ENCODE measurements around a stretch of chr3.

DNA sequence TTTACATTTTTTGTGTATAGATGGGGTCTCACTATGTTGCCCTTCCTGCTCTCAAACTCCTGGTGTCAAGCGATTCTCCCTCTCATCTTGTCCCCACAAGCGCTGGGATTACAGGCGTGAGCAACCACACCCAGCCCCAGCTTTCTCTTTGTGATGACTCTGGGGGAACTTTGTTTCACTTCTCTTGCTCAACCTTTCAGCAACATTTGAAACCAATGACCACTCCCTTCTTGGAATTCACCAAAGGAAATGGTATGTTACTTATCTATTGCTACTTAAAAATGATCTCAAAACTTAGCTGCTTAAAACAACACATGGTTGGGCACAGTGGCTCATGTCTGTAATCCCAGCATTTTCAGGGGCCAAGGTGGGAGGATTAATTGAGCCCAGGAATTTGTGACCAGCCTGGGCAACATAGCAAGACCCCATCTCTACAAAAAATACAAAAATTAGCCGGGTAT, 10.5 kb upstream of the COPG1 start:
- PRO-cap: no peak

GRCh38 chr3:129352785-129353501, 36.9 kb upstream of the H1-10 start:
- PRO-cap: no peak

DNA sequence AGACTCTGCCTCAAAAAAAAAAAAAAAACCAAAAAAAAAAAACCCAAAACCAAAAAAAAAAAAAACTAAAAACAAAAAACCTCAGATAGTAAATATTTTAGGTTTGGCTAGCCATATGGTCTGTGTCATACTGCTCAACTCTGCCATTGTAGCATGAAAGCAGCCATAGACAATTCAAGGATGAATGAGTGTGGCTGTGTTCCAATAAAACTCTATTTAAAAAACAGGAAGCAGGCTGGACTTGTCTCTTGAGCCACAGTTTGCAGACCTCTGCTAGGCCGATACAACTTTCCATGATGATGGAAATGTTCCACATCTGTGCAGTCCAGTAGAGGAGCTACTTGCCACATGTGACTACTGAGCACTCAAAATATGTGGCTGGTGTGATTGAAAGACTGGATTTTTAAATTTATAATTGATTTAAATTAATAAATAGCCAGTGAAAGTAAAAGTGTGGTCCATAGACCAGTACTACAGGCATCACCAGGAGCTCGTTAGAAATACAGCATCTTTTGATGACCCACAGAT, 11.1 kb downstream of the EFCAB12 start:
- PRO-cap: no peak

DNA sequence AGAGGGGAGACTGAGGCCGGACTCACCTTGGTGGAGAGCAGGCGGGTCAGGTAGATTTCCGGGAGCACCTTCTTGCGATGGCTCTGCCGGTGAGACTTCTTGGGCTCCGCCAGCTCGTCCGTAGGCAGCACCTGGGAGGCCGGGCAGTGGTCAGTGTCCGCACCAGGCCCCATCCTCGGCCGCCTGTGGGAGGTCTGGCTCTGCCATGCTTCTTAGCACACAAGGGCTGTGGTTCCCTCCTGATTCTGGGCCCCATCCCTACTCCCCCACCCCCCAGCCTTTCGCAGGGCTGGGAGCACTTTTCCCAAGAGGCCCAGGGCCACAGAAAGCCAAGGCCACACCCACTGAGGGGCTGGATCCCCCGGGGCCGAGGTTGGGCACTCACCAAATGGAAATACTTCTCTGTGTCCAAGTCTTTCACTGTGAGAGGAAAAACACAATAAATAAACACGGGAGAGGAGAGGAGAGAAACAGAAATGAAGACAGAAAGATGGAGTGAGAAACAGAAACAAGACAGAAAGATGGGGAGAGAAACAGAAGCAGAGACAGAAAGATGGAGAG, 17.4 kb downstream of the H1-8 start:
- PRO-cap: no peak

DNA sequence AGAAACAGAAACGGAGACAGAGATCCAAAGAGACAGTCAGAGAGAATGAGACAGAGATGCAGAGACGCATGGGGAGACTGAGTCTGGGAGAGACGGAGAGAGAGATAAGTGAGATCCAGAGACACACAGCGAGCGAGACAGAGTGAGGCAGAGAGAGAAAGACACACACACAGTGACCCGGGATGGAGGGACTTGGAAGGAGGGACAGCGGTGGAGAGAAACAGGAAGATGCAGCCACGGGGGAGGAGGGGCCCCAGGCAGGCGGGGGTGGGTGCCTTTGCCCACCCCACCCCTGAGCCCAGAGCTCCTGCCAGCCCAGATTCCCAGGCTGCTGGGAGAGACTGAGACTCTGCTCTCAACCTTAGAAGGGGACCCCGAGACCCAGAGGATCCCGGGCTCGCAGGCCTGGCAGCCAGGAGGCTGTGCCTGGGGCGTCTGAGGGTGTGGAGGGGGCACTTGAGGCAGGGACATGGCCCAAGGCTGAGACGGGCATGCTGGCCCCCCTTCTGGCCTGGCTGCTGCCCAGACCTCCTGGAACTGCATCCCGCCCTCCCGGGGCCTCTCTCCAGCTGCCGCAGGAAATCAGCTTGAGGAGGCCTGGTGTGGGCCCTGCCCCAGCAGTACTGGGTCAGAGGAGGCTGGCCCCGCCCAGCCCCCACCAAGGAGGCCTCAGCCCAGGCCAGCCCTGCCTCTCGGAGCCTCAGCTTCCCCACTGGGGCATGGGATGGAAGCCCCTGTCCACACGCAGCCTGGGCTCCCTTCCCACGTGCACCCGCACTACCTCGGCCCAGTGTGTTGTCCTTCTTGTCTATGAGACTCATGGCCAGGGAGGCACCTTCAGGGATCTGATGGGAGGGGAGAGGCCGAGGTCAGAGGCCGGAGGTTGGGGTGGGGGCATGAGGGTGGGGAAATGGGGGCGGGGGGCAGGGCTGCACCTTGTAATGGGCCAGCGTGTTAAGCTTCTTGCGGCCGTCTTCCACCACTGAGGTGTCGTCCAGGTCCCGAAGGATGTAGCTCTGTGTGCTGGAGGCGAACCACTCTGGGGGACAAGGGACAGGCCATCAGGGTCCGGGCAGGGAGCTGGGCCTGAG, 18.2 kb downstream of the H1-8 start:
- PRO-cap: no peak

- PRO-cap: no peak
Observed at GRCh38 chr3:129577335-129577822, 29.1 kb downstream of the PLXND1 start.

GRCh38 chr3:129587003-129587560, 19.4 kb downstream of the PLXND1 start:
- PRO-cap: no peak

GRCh38 chr3:129603640-129604038, 2.8 kb downstream of the PLXND1 start:
- PRO-cap: no peak

- PRO-cap: no peak
Observed at GRCh38 chr3:129607475-129607888, 1.0 kb upstream of the PLXND1 start.

GRCh38 chr3:129611748-129612667, 5.5 kb upstream of the PLXND1 start:
- PRO-cap: bidirectional peak, plus-strand start at chr3:129612392, minus-strand start at chr3:129612342

- PRO-cap: no peak
Observed at GRCh38 chr3:129615499-129616116, 9.1 kb upstream of the PLXND1 start.

- PRO-cap: no peak
Observed at GRCh38 chr3:129623422-129624192, 17.1 kb upstream of the PLXND1 start.

- PRO-cap: unidirectional peak, minus-strand start at chr3:129688383; unidirectional peak, minus-strand start at chr3:129688650; unidirectional peak, minus-strand start at chr3:129688727
Observed at GRCh38 chr3:129688015-129688990, 81.8 kb upstream of the PLXND1 start.

DNA sequence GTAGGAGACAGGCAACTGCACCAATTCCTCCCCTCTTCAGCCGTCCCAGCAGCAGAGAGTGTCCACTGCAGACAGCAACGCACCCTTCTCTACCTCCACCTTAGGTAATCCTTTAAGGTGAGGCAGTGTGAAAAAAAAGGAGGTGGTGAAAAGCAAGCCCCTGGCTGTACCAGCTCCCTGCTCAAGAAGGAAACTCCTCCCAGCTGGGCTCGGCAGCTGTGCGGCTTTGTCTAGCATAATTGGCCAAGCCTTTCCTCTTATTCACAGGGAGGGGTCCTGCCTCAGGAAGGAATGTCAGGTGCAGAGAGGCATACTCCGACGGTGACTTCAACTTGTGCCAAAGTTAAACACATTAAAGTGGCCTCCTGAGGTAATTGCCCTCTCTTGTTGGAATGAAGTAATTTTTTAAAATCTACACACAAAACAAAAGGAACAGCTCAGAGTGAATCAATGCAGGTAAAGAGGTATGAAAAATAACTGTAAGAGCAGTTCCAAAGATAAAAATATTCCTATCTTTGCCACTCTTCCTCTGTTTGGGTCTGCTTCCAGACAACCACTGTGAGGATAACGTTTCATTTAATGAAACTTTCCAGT, 98.6 kb downstream of the TMCC1 start:
- PRO-cap: bidirectional peak, plus-strand start at position 311 of the sequence, minus-strand start at position 222 of the sequence

DNA sequence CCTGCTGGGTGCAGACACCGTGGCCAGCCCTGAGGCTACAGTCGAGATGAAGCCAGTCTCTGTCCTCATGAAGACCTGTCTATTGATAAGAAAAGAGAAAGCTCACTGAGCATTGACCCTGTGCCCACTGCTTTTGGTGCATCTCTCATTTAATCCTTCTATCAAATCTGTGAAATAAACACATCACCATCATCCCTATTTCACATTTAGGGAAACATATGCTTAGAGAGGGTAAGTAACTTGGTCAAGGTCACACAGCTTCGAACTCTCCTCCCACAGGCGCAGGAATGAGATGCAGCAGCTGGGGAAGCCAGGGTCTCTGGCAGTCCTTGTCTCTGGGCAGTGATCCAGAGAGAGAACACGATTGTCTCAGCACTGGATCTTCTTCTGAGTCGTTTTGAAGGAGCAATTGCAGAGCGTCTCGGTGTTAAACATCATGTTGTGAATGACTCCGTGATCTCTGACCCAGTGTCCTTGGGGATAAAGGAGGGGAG, 41.2 kb downstream of the ALG1L2 start:
- PRO-cap: no peak

DNA sequence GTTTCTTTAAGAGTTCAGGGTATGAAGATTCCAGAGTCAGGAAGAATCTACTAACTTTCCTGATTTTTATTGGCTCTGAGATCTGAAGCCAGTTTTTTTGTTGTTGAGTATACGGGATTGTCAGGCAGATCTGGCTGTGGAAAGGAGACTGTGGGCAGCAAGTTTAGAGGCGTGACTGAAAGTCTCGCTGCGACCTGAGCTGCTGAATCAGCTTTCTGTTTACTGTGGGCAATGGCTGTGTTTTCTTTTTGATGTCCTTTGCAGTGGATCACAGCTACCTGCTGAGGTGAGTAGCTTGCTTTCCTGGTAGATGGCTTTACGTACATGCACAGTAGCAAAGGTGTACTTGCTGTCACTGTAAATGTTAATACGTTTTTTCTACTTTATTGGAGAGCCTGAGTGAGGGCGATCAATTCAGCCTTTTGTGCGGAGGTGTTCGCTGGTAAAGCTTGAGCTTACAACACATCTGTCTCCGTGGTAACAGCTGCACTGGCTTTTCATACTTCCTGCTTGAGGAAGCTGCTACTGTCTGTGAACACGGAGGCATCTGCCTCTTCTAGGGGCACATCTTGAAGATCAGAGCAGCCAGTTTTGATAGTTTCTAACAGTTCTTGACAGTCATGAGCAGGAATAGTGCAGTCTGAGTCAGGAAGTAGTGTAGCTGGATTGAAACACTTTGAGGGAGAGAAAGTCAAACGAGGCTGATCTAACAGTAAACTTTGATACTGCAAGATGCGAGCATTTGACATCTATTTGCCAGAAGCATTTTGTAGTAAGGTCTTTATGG, 97.9 kb downstream of the ALG1L2 start:
- PRO-cap: no peak

GRCh38 chr3:130733498-130734213, 13.0 kb downstream of the PIK3R4 start:
- PRO-cap: no peak

GRCh38 chr3:130857543-130857815, 36.4 kb upstream of the ATP2C1 start:
- PRO-cap: no peak

DNA sequence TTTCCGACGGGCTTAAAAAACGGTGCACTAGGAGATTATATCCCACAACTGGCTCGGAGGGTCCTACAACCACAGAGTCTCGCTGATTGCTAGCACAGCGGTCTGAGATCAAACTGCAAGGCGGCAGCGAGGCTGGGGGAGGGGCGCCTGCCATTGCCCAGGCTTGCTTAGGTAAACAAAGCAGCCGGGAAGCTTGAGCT, 49.9 kb upstream of the NUDT16 start:
- PRO-cap: bidirectional peak, plus-strand start outside the sequence, minus-strand start at position 91 of the sequence

DNA sequence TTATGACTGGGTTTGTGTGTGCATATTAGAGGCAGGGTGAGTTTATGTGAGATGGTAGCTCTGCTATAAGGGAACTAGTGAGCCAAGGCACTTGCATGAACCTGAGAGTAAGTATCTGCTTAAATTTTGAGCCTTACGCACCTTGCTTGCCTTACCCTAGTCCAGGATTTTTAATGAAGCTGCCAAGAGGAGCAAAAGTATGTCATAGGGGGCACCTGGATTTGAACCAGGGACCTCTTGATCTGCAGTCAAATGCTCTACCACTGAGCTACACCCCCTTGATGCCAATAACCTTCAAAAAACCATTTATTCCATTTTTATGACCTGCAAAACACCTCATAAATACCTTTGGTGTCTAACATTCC, 88.3 kb upstream of the ACP3 start:
- PRO-cap: unidirectional peak, minus-strand start at position 283 of the sequence